ENCODE results near the genes ECT2 and SPATA16.

GRCh38 chr3:172315298-172316012 lies 132.8 kb downstream of the GHSR start:
- RRBS, result no CpG with 5 or more reads among the region's 14 CpGs

DNA sequence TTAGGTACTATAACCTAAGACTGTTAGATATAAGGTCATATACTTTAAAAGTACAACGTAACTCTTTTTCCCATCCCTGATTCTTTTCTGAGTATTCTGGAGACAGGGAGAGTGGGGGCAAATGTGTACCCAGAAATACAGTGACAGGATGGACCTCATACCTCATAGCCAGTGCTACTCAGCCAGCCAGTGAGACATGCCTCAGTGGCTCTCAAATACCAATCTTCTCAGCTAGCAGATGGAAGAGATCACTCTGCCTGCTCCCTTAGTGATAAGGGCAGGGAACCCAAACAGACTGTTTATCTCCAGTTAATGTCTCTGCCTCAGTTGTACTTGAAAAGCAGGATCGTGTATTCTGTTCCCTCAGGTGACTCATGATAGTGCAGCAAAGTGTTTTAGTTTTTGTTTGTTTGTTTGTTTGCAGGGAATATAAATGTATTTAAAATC lies 125.6 kb downstream of the GHSR start:
- RRBS, result no CpG with 5 or more reads among the region's 2 CpGs

GRCh38 chr3:172516257-172517273 lies 6.7 kb downstream of the TNFSF10 start:
- RRBS, result no CpG with 5 or more reads among the region's 8 CpGs

DNA sequence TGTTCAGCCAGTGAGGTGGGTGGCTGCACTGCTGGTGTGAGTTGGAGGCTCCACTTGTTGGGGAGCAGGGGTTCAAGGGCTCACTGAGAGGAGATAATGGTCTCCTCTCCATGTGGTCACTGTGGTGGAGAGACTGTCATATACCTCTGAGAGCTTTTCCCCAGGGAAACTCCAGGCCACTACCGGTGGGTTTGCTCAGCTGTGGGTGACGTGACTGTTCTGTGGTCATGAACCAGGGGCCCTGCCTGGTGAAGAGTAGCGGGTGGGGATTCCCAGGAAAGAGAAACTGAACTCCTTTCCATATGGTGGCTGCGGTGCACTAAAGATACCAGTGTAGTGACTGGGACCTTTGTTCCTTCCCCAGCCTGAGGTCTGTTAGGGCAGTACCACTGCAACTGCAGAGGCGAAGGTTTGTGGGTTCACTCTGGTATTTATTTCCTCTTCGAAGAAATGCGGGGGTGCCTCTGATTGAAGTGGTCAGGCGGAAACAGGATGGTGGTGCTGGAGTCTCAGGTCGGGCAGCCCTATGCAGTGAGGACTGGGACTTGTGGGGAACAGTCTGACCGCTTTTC lies 69.0 kb upstream of the TNFSF10 start:
- RRBS, result no CpG with 5 or more reads among the region's 10 CpGs

DNA sequence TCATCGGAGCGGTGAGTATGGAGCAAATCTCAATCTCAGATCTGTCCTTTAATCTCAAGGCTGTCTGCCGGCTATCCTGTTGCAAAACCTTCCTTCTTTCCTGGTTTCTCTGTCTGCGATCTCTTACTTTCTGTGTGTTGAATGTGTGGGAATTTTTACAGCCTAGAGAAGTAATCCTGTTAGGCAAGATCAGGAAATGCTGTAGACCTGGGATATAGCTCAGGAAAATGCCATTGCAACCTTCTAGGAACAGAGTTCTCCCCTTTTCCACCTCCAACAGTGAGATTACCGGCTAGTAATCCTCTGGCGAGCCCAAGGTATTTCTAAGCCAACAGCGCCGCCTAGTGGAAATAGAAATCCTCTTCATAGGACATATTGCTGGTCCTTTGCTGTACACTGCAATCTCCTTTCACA lies 44.2 kb downstream of the NCEH1 start:
- RRBS, result no CpG with 5 or more reads among the region's 8 CpGs

DNA sequence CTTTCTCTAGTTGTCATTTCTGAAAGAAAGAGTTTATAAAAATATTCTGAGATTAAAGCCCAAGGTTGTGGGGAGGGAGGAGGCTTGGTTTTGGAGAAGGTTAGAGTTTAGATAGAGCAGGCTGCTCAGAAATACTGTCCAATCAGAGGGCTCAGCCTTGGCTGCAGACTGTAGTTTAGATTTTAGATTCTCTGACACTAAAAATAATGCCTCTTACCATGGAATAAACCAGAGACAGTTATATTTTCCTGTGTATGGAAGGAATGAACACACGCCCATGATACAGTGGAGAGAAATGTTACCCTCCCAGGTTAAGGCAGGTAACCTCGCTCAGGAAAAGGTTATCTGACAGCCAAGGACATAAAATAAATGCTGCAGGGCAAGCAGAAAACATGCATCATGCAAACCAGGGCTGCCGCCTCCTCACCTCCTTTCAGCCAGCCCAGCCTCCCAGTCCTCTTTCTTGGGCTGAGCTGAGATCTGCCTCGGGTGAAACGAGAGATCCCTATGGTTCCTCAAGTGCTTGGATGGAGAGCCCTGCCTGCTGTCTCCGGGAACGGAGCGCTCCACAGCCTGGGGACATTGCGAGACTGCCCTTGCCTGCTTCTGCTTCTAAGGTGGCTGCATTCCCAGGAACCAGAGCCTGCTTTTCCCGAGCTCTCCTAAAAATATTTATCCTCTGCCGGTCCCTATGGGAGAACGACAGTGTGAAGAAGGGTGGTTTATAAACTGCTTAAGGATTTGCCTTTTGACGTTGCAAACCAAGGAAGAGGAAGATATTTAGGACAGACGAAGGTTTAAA lies 874 bp downstream of the NCEH1 start:
- RRBS, result no CpG with 5 or more reads among the region's 14 CpGs

- RRBS, result 3% methylated on average over 8 of the region's 54 CpGs
Measured at GRCh38 chr3:172750133-172751135, at the start of gene ECT2. Gene ECT2, plus strand, starts transcription at chr3:172750726.

- RRBS, result no CpG with 5 or more reads among the region's 19 CpGs
Measured at GRCh38 chr3:173140962-173141303, at the start of gene SPATA16. Gene SPATA16, minus strand, starts transcription at chr3:173141235.

DNA sequence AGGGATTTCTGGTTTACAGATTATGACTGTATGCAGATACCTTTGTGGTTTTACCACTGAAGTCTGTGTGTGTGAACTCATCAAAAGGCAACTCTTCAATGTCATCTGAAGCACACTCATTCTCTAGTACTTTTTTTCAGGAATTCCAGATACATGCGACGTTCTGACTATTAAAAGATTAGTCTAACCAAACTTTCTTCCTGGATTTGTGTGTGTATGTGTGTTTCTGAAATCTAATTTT lies 188.6 kb downstream of the NLGN1 start:
- RRBS, result no CpG with 5 or more reads among the region's 2 CpGs

- RRBS, result 85% methylated on average over 2 of the region's 6 CpGs
Measured at GRCh38 chr3:174442725-174443589, 416.2 kb upstream of the NAALADL2 start.

- RRBS, result no CpG with 5 or more reads among the region's 6 CpGs
Measured at GRCh38 chr3:175273947-175274329, 414.8 kb downstream of the NAALADL2 start.

GRCh38 chr3:176906414-176906798 lies 290.9 kb downstream of the TBL1XR1 start:
- RRBS, result no CpG with 5 or more reads among the region's 3 CpGs

GRCh38 chr3:177116220-177117130 lies 80.8 kb downstream of the TBL1XR1 start:
- RRBS, result no CpG with 5 or more reads among the region's 7 CpGs

DNA sequence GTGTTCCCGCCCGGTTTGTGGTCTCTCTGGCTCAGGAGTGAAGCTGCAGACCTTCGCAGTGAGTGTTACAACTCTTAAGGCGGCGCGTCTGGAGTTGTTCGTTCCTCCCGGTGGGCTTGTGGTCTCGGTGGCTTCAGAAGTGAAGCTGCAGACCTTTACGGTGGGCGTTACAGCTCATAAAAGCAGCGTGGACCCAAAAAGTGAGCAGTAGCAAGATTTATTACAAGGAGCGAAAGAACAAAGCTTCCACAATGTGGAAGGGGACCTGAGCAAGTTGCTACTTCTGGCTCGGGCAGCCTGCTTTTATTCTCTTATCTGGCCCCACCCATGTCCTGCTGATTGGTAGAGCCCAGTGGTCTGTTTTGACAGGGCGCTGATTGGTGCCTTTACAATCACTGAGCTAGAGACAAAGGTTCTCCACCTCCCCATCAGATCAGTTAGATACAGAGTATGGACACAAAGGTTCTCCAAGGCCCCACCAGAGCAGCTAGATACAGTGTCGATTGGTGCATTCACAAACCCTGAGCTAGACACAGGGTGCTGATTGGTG lies 73.6 kb upstream of the TBL1XR1 start:
- RRBS, result no CpG with 5 or more reads among the region's 16 CpGs

DNA sequence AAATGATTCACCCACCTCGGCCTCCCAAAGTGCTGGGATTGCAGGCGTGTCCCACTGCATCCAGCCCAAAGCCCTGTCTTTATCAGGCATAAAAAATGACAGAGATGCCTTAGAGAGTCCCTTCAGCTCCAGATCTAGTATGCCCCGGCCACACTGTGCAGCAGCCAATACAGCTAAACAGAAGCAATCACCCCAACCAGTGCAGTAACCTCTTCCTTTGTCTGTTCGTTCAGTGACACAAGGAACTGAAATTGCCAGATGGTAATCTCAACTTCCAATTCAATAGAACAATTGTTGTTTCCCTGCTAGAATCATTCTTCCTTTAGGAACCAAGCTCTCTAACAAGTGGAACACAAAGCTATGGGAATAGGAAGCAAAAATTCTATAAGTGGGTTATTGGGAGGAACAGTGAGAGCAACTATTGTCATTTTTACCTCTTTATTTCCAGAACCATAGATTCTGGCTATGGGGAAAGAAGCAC lies 128.0 kb upstream of the TBL1XR1 start:
- RRBS, result no CpG with 5 or more reads among the region's 4 CpGs

DNA sequence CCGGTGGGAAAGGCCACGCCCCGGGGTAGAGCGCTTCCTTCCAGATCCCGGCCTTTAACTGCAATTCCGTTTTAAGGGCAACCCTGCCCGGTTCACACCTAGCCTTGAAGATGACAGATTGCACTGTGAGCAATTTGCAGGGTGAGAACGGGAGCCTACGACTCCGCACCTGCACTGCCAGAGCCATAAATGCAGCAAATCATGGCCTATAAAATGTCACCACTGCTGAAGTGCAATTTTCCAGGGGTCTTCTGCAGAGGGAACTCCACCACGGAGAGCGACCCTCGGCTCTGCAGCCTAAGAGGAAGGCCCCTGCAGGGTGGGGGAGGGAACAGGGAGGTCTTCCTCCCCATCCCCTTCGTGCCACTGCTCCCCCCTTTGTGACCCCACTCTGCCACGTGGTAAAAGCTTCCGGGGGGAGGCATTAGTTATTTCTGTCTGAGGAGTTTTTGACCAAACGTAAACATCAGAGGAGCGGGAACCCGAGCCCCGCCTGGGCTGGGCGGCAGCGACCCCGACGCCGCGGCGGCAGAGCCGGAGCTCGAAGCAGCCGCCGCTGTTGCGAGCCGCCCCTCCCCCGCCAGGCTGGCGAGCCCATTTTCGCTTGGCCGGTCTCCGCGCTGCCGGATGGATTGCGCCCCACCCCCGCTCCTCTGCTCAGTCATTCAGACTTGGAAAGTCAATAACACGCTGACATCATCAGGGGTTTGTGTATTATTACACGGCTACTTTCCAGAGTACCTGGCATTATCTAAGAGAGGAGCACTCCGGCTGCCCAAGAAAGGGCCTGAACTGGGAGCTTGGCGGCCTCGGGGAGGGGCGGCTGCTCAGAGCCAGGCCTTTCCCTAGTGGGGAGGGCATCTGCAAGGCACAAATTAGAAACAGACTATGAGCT lies 162.4 kb upstream of the TBL1XR1 start:
- RRBS, result 2% methylated on average over 12 of the region's 48 CpGs

DNA sequence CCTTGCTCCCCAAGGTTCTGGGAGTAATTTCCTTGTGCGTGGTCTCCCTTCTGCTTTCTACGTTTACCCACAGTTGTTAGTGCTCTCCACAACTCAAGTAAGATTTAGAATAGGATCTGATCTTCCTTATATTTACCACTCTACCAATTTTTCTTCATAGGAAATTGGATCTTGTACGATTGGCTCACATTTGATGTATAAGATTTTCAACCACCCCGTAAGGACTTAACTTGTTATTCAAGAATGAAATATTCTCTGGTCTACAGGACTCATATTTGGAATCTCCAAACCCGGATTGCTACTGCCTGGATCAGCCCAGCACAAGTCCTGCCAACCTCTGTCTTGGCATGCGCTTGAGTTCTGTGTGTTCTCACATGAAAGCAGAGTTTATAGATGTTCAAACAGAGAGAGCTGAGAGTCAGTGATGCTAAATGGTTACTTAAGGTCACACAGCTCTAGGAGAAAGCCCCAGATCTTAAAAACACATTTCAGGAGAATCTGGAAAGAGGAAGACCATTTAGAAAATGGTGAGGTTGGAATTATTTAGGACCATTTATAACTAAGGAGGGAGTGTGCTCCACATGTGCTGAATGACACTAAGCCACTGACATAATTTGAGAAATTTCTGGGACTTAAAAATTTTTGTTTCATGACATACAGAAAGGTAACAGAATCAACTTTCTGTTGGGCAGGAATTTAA lies 268.0 kb upstream of the TBL1XR1 start:
- RRBS, result no CpG with 5 or more reads among the region's 6 CpGs

- RRBS, result no CpG with 5 or more reads among the region's 10 CpGs
Measured at GRCh38 chr3:177597401-177598280, 400.4 kb upstream of the TBL1XR1 start.

Data from UCH-1 (cell line).